Ascending aorta (tissue), 1 donor: ENCODE data around the genes ABHD12B and DDHD1.

GRCh38 chr14:50417948-50418362 is 21.3 kb upstream of the CDKL1 start:
- PRO-cap = no peak

DNA sequence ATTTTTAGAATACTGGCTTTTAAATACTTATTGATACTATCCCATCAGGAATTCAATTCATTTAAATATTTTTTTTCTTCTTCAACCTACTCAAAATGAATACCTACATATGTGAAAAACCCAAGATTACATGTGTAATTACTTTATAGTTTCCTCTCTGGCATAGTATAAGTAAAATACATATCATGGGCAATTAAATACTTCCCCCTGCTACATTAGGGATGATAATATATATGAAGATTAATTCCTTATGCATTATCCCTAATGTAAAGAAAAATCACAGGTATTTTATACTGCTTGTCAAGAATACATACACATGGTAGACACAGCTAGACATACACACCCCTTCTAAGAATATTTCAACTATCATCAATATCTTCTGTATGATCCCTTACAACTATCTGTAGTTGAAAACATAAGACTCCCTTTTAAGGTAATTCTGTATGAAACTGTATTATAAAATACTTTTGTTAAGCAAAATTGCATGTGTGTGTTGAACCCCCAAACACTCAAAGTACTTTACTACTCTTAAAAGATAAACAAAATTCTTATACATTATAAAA is 22.3 kb upstream of the CDKL1 start:
- PRO-cap = no peak

GRCh38 chr14:50666783-50667114 is 1.4 kb downstream of the SAV1 start:
- PRO-cap = bidirectional peak, plus-strand start at chr14:50667029, minus-strand start at chr14:50666942

DNA sequence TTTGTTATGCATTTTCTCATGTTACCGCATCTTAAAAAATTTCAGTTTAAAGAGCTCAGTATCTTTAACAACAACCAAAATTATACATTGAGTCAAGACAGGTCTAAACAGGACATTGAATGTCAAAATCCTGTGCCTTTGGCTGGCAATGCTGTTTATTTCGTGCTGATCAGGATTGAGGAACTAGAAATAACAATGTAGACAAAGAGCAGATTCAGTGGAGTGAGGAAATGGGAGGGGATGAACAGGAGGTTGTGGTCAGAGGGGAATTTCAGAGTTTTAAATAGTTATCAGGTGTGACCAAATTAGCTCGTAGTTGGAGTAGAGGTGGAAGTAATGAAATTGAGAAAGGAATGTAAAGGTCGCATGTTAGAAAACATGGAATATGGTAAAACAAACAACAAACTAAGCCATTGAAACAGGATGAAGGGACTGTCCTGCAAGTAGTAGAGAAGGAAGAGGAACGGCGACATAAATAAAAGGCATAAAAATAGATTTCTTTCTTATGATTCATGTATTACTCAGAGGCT is 9.4 kb upstream of the SAV1 start:
- PRO-cap = unidirectional peak, minus-strand start at position 448 of the sequence

GRCh38 chr14:50754189-50755085 is 76.5 kb downstream of the NIN start:
- PRO-cap = no peak

DNA sequence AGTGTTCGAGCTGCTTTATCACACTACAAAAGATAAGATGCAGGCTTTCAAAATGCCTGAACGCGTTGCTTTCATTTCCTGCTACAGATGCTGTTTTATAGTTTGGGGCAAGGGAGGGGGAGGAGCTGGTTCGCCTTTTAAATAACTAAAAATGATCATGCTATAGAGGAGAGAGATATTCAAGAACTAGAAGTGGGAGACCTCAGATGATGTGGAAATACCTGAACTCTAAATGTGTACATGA is 38.8 kb downstream of the NIN start:
- PRO-cap = no peak

- PRO-cap = no peak
These were observed at the start of gene ABHD12B for GRCh38 chr14:50871861-50872308. Gene ABHD12B, plus strand, starts transcription at chr14:50872053.

GRCh38 chr14:50942056-50942321 is 2.3 kb downstream of the PYGL start:
- PRO-cap = no peak

GRCh38 chr14:51507864-51508598 is 143.7 kb upstream of the FRMD6 start:
- PRO-cap = no peak

DNA sequence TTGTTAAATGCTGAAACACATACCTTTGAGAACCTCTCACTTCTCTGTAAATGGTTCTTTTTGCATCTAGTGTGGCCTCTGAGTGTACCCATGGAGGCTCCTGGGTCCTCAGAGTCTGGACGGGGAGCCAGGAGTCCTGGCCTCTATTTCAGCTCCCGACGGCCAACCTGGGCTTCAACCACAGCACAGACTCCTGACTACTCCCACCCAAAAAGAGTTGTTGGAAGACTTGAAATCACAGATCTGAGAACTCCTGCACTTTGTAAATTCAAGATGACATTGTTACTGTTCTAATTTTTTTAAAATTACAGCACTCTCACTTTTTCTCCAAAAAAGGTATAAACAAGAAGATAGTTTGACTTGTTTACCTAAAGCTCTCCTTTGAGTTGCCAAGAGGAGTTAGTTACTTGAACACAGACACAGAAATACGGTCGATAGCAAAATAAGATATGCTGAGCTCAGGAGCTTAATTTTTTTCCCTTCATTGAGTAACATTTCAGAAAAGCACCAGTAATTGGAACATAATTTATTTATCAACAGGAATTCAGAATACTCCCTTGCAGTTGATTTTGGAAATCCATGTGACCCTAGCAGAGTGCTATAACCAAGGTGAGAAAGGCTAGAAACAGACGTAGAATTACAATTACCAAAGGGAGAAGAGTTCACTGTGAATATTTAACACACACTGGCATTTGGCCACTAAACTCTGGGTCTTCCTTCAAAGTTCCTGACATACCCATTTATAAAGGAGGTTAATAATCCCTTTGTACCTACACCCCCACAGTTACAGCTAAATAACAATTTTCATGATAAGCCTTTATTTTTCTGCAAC is 51.7 kb upstream of the FRMD6 start:
- PRO-cap = no peak

DNA sequence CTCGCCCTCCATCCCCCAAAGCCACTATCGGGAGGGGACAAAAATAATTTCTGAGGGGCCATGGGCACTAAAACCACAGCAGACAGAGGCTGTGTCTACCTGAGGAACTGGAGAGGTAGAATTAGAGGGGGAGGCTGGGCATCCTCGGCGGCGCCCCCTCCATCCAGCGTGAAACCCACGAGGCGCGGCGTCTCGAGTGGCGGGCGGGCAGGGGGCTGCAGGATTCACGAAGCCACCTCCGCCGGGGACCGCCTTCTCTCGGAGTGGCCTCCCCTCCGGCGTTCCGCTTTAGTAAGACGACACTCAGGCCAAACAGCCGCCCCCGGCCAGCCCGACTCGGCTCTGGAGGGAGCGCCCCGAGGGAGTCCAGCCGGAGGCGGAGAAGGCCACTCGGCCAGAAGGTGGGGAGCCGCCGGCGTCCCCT is 585 bp upstream of the FRMD6 start:
- PRO-cap = unidirectional peak, minus-strand start at position 265 of the sequence; unidirectional peak, minus-strand start at position 338 of the sequence

GRCh38 chr14:51932653-51933106 is 56.7 kb upstream of the RTRAF start:
- PRO-cap = no peak

DNA sequence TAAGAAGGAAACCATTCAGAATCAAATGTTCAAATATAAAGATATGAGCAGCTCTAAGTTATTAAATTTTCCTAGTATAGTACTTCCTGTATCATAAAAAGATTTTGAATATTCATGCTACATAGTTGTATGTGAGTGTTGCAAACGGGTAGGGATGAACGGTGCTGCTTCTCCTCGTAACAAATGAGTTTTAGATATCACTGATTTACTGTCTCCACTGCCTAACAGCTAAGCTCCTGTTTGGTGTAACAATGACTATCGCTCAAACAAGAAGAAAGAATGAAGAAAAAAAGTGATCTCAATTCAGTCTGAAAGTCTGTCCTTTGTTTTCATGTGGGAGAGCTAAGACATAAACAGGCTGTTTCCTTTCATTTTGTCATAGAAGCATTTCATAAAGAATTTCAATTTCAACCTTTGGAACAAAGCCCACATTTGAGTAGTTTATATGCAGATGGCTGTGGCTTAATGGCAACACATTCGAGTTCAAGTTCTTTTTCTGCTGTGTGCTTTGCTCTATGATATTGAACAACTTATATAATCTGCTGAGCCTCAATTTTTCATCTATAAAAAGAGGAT is 26.0 kb upstream of the RTRAF start:
- PRO-cap = no peak

DNA sequence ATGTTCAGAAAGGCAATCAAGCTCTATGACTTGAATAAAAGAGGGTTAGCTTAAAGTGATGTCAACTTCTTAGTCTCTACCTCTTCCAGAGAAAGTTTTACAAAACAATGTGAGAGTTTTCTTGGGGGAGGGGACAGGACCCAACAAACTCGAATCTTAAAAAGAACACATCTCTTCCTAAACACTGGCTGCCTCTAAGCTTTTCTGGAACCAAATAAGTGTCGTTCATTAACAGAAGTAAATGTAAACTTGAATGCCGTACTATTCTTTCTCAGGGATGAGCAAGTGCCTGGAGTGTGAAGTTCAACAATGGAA is 23.9 kb downstream of the RTRAF start:
- PRO-cap = no peak

DNA sequence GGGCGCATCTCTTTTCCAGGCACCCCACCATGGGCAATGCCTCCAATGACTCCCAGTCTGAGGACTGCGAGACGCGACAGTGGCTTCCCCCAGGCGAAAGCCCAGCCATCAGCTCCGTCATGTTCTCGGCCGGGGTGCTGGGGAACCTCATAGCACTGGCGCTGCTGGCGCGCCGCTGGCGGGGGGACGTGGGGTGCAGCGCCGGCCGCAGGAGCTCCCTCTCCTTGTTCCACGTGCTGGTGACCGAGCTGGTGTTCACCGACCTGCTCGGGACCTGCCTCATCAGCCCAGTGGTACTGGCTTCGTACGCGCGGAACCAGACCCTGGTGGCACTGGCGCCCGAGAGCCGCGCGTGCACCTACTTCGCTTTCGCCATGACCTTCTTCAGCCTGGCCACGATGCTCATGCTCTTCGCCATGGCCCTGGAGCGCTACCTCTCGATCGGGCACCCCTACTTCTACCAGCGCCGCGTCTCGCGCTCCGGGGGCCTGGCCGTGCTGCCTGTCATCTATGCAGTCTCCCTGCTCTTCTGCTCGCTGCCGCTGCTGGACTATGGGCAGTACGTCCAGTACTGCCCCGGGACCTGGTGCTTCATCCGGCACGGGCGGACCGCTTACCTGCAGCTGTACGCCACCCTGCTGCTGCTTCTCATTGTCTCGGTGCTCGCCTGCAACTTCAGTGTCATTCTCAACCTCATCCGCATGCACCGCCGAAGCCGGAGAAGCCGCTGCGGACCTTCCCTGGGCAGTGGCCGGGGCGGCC is 589 bp downstream of the PTGER2 start:
- PRO-cap = no peak

- PRO-cap = no peak
These were observed 3.8 kb upstream of the PSMC6 start for GRCh38 chr14:52703185-52703690.

GRCh38 chr14:52790828-52791124 is 631 bp downstream of the GNPNAT1 start:
- PRO-cap = no peak

GRCh38 chr14:53131781-53132401 is 21.2 kb downstream of the DDHD1 start:
- PRO-cap = no peak

- PRO-cap = unidirectional peak, minus-strand start at chr14:53153299; unidirectional peak, minus-strand start at chr14:53153353
These were observed at the start of gene DDHD1 for GRCh38 chr14:53153134-53153478. Gene DDHD1, minus strand, starts transcription at chr14:53153323.

DNA sequence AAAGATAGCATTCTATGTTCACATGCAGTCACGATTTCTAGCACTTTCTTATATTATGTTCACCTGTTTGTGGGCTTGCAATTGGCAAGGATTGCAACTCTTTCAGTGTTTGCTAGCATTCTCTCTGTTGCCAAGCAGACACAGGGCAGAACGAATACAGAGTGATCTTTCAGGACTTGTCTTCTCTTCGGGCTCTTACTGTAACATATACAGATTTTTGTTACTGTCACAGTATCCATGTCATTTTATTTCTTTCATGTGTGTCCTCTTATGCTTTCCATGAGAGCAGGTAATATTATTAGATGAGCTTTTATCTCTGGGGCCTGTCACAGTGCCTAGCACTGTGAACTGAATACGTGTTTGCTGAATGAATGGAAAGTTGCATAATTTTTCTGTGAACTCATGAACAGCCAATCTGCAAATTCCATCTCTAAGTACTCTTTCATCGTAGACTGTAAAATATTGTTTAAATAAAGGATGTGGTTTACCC is 105.1 kb downstream of the BMP4 start:
- PRO-cap = no peak